Osteoblast (primary cell): ENCODE data around the gene FAM180A.

DNA sequence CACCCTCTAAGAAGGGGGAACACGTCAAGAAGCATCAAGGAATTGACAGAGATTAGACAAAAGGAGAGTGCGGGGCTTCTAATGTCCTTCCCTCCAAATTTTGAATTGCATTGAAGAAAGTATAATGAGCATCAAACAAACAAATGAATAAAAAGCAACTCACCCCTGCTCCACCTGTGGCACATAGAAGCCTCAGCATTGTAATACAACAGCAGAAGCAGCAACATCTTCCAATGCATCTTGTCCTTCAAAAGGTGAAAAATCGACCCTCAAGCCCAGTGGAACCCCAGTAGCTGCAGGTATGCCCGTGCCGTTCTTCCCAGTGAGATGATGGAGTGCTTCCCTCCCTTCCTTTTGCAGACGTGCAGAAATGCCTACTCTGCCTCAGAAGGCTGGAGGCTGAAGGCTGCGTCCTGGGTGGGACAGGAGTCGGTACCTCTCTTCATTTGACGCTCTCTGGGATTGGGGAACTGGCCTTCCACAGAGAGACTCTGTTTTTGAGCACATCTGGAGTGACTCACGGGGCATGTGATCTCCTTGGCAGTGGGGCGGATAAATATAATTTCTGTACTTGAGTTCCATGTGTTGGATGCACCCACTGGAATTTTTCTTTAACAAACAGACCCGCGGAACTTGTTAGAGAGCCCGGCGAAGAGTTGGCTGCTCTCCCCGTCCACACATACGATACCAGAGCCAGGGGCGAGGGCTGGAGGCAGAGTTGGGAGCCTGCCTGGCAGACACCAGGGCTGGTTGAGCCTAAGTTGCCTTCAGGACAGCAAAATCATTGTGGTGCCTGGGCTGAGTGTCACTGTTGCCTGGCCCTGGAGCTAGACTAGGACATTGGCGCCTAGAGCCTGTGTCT is at the start of gene FAM180A:
Gene FAM180A, minus strand, starts transcription at position 472 of the 862 bp plus-strand sequence.
- CAGE, long polyA plus RNA: no peak
- RRBS: no CpG with 5 or more reads among the region's 19 CpGs

DNA sequence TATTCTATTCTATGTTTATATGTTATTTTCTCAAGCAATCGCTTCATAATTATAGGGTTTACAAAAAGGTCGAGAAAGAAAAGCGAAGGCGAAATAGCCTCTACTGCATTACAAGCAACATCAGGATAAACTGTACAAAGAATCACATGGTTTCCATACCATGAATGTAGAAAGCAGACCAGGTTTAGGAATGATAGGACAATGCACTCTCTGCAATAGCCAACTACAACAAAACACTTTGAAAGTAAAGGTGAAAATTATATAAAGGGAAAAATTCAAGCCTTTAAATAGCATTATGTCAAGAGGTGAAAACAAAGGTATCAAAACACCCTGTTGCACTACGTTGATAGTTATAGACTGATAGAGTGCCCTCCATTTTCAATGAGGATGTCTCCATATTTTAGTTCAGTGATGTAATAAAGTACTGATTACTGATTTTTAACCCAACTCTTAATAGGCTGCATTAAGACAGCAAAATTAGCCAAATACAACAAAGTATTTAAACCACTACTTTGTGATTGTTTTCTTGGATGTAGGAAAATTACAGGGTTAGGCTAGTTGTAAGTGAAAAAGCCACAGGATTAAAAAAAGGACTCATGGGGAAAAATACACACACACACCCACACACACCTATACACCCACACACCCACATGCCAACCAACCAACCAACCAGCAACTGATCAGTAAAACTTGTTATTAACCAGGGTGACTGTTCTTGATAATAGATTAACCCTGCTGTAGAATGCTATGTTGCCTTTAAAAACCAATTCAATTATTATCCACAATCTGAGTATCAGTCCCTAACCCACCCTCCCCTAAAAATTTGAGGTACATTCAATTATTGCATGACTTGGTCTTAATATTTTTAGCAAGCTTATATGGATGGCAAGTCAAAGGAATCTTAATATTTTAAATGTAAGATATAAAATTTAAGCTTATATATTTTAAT is 49.2 kb downstream of the MTPN start:
- CAGE, long polyA plus RNA: no peak
- RRBS: no CpG with 5 or more reads among the region's 5 CpGs

GRCh38 chr7:135928635-135929610 is 48.2 kb downstream of the MTPN start:
- CAGE, long polyA plus RNA: no peak
- RRBS: no CpG with 5 or more reads among the region's 2 CpGs

DNA sequence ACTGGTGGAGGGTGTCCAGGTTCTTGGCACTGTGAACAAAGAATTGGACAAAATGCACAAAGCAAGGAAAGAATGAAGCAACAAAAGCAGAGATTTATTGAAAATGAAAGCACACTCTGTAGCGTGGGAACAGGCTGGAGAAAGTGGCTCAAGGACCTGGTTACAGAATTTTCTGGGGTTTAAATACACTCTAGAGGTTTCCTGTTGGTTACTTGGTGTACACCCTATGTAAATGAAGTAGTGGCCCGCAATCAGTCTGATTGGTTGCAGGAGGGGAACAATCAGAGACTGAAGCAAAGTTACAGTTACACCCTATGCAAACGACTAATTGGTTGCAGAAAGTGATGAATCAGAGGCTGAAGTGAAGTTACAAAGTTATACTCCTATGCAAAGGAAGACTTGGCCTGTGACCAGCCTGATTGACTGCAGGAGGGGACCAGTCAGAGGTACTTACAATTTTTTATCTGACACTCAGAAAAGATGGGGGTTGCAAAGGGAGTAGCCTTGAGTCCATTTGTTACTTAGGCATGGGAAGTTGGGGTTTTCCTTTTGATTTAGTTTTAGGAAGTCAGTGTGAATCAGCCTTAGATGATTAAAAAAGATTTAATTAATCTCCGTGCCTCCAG is 3.6 kb upstream of the MTPN start:
- CAGE, long polyA plus RNA: no peak
- RRBS: no CpG with 5 or more reads among the region's 4 CpGs

DNA sequence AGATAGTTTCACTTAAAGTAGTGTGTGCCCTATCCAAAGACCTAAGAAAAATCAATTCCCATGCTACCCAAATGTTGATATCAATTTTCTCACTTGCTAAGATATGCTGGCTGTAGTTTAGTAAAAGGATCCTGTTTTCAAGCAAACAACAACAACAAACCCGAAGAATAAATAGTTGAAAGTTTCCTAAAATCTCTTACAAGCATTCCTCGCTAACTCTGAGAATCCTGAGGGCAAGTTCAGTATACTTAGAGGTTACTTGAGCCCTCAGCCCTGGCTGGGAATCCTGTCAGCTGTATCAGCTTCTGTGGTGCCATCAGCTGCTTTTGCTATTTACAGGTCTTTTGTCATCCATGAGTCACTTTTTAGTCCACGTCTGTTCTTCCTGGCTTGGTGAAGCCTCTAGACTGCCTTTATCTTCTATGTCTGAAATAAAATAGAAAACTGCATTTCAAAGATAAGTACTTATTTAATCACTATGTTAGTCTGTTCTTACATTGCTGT is 59.8 kb upstream of the MTPN start:
- CAGE, long polyA plus RNA: no peak
- RRBS: no CpG with 5 or more reads among the region's 3 CpGs

- CAGE, long polyA plus RNA: no peak
- RRBS: no CpG with 5 or more reads among the region's 17 CpGs
These were observed 429.0 kb upstream of the MTPN start for GRCh38 chr7:136405956-136406696.

DNA sequence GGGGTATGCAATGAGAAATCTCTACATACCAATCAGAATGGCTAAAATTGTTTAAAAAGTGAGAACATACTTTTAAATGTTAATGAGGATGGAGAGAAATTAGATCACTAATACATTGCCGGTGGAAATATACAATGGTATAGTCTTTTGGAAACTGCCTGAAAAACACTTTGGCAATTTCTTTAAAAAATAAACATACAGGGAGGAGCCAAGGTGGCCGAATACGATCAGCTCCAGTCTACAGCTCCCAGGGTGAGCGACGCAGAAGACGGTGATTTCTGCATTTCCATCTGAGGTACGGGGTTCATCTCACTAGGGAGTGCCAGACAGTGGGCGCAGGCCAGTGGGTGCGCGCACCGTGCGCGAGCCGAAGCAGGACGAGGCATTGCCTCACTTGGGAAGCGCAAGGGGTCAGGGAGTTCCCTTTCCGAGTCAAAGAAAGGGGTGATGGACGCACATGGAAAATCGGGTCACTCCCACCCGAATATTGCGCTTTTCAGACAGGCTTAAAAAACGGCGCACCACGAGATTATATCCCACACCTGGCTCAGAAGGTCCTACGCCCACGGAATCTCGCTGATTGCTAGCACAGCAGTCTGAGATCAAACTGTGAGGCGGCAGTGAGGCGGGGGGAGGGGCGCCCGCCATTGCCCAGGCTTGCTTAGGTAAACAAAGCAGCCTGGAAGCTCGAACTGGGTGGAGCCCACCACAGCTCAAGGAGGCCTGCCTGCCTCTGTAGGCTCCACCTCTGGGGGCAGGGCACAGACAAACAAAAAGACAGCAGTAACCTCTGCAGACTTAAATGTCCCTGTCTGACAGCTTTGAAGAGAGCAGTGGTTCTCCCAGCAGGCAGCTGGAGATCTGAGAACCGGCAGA is 37.2 kb upstream of the CHRM2 start:
- CAGE, long polyA plus RNA: no peak
- RRBS: no CpG with 5 or more reads among the region's 33 CpGs

DNA sequence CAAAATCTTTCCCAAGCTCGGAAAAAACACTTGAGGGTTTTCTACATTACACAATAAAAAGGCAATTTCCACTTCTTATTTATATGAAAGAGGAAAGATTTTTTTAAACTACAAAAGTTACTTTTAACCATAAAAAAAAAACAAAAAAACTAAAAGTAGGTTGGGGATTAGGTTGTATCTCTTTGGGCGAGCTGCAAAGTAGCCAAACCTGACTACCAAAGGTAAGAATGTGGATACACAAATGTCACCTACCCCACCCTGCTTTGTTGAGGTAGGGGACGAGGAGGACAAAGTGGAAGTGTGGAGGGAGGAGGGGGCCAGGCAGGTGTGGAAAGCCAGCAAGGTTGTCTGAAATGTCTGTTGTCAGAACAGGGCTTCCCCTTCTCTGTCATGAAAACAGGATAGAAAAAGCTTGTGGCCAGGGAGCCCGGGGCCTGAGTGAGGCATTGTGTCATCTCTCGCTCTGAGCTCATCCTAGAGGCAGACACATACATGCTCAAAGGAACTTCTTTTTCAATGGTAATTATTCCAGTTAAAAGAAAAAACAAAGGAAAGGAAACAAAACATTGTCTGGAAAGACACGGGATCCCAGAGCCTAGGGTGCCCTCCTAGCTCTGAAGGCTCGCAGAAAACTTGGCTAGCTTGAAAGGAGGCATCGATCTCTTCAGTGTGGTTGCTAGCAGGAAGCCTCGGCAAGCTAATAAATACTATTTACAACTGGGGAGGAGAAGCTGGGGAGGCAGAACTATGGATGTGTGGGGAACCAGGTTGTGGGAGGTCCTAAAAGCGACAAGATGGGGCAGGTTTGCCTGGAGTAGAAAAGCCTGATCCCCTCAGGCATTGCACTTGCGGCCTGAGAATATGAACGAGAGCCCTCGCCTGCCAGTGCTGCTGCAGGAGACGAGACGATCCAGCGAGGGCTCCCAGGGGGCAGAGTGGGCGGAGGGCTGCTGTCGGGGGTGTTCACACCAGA is 32.5 kb upstream of the DGKI start:
- CAGE, long polyA plus RNA: no peak
- RRBS: no CpG with 5 or more reads among the region's 18 CpGs

DNA sequence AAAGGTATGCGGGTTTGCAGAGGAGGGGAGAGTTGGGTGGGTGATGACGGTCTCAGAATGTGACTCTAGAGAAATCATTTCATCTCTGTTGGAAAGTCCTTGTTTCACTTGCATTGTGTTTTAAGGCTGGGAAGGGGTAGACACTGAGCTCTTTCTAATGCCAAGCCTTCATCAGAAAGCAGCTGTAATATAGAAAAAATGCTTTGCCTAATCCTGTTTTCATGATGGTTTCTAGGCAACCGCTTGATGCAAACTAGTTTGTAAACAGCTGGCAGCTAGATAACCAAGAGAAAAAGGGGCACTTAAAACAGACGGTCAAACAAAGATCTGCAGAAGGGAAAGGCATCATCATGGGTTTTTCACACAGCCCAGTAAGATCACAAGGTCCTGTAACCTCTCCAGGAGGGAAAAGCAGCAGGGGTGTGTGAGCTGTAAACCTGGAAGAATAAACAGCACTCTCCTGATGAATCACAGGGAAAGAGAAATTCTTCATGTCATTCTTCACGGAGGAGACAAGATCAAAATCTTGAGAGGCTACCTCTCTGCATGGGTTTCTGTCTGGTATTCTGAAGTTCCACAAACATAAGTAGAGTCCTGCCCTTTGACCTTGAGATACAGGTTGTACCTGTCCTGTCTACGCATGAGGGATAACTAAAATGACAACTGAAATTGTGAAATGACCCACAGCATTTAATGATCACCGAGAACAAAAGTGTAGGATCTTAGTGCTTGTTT is 48.2 kb downstream of the CREB3L2 start:
- CAGE, long polyA plus RNA: no peak
- RRBS: no CpG with 5 or more reads among the region's 7 CpGs

- CAGE, long polyA plus RNA: no peak
- RRBS: no CpG with 5 or more reads among the region's 8 CpGs
These were observed 16.5 kb downstream of the CREB3L2 start for GRCh38 chr7:137985213-137985922.

DNA sequence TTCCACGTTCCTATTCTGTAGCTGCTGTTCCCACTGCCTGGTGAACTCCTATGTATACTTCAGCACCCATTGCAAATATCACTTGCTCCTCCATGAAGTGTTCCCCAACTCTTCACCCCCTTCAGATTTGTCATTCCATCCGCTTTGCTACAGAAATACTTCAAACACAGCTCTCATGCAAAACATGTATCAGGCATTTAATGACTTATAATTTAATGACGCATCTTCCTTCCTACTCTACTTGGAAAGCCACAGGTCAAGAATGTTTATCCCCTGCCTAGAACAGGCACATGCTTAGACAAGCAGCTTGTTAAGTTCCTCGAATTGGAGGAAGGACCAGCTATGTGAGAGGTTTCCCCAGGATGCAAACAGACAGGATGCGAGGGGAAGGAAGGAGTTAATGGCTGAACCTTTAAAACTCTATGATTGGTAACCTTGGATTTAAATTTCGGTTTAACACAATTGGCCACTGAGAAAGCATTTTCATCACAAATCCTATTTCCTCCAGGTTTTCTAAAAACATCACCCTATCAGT is 11.6 kb downstream of the CREB3L2 start:
- CAGE, long polyA plus RNA: no peak
- RRBS: no CpG with 5 or more reads among the region's 6 CpGs

GRCh38 chr7:137990767-137991292 is 11.1 kb downstream of the CREB3L2 start:
- CAGE, long polyA plus RNA: no peak
- RRBS: no CpG with 5 or more reads among the region's 9 CpGs

GRCh38 chr7:137998775-137999203 is 3.1 kb downstream of the CREB3L2 start:
- CAGE, long polyA plus RNA: no peak
- RRBS: no CpG with 5 or more reads among the region's 3 CpGs

GRCh38 chr7:138169604-138170110 is 93.4 kb downstream of the AKR1D1 start:
- CAGE, long polyA plus RNA: no peak
- RRBS: no CpG with 5 or more reads among the region's 3 CpGs

GRCh38 chr7:138460846-138461819 is 1.1 kb downstream of the TRIM24 start:
- CAGE, long polyA plus RNA: no peak
- RRBS: 2% methylated on average over 42 of the region's 65 CpGs

- CAGE, long polyA plus RNA: no peak
- RRBS: no CpG with 5 or more reads among the region's 3 CpGs
These were observed 103.6 kb downstream of the TRIM24 start for GRCh38 chr7:138563712-138564094.

DNA sequence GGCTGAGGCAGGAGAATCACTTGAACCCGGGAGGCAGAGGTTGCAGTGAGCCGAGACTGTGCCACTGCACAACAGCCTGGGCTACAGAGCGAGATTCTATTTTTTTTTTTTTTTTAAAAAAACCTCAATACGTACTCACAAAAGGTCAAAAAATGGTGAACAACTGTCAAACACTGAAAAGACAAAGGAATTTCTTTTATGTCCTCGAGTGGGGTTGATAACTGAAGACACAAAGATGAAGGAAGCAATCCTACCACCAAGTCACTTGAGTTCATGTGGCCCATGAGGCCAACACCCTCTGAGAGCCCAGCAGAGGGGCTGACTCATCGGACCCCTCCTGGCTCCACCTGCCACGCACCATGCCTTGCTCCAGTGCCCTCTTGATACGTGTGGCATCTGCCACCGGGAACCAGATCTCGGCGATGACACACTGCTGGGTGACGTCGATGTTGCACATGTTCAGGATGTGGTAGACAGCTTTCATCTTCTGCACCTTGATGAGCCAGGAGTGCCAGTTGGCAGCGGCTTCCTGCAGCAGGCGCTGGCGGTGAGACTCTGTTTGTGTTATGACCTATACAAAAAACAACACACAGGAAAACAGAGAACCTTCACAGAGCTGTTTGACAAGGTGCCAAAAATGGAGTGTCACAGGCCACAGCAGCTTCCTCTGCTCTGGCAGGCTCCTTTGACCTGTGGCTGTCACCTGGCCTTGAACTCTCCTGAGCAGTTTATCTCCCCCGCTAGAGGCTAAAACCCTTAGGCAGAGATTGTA is 45.3 kb upstream of the TMEM213 start:
- CAGE, long polyA plus RNA: no peak
- RRBS: no CpG with 5 or more reads among the region's 17 CpGs

GRCh38 chr7:138833847-138834667 is 36.1 kb upstream of the ATP6V0A4 start:
- CAGE, long polyA plus RNA: no peak
- RRBS: no CpG with 5 or more reads among the region's 17 CpGs

GRCh38 chr7:139033627-139034213 is 2.1 kb downstream of the ZC3HAV1L start:
- CAGE, long polyA plus RNA: no peak
- RRBS: no CpG with 5 or more reads among the region's 6 CpGs

DNA sequence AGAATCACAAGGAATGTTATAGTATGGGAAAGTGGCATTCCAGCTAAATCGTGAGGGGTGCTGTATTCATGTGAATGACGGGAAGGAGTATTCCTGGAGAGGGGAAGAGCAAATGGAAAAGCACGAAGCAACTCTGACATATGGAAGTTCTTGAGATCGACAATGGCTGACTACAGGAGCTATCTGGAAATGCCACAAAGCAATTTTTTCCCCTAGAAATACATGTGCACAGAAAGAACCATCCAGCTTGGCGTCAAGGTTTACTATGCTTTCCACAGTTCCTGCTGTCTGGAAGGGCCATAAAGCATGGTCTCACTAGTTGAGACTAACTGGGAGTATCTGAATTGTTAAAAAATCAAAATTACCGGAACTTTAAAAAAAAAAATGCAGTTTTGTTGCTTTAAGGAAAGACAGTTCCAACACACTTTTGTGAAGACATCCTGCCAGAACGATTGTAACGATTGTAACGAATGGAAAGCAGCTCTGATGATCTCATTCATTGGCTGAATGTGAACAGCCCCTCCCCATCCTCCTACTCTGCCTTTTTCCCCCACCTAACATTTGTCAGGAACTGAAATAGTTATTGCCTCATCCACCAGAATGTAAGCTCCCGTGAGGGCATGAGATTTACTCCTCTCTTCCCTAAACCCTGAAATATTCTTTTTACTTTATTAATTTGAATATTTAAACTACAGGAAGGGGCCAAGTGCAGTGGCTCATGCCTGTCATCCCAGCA is 23.0 kb upstream of the ZC3HAV1L start:
- CAGE, long polyA plus RNA: no peak
- RRBS: no CpG with 5 or more reads among the region's 10 CpGs